ENCODE measurements around a stretch of chr20.

DNA sequence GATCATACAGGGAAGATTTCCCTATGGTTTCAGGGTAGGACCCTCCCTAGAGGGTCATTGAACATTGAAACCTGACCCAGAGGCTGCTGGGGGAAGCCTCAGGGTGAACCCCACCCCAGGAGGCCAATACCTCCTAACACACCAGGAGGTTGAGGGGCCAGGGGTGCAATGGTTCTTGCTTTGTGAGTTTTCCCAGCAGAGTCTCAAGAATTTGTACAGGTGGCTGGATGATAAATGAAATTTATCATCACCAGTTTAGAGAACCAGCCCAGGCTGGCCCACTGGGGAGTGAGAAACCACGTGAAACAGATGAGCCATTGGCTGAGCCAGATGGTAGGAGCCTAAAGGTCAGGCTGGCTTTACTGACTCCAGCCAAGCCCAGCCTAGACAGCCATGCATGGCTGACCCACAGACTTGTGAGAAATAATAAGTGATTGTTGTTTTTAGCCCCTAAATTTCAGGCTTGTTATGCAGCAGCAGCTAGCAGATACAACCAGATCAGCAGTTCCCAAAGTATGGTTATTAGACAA is 15.1 kb downstream of the TGM2 start:
- PRO-cap, 8 experiments, result no peak in any of the 8 experiments

GRCh38 chr20:38162619-38163363 is 2.3 kb downstream of the TGM2 start:
- PRO-cap, 8 experiments, result no peak in any of the 8 experiments

GRCh38 chr20:38217500-38218238 is 42.9 kb downstream of the KIAA1755 start:
- PRO-cap, 8 experiments, result no peak in any of the 8 experiments

DNA sequence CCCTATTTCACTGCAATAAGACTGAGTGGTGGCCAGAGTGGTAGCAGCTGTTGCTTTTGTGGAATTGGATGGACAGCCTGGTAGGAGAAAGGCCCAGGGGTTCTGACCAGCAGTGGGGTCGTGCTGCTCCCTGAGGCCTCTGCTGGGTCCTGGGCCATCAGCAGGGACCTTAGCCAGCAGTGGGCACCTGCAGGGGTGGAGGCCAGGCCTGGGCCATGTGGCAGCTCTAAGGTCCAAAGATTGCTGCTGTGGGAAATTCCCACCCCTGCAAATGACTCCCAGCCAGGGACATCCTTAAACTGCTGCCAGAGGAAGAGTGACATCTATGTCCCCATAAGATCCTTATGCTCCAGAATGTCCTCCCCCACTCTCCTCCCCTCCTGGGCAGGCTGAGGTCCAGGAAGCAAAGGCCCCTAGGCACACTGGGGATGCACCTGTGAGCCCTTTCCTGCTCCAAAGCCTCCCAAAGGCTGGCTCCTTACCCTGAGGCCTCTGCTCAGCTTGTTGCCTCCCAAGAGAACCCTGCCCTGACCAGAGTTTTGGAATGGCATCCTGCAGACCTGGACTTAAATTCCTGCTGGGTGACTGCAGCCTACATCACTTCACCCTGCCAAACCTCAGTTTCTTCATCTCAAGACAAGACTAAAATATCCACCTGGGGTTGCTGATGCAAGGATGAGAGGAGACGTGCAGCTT is 2.3 kb upstream of the LBP start:
- PRO-cap, 8 experiments, result no peak in any of the 8 experiments

DNA sequence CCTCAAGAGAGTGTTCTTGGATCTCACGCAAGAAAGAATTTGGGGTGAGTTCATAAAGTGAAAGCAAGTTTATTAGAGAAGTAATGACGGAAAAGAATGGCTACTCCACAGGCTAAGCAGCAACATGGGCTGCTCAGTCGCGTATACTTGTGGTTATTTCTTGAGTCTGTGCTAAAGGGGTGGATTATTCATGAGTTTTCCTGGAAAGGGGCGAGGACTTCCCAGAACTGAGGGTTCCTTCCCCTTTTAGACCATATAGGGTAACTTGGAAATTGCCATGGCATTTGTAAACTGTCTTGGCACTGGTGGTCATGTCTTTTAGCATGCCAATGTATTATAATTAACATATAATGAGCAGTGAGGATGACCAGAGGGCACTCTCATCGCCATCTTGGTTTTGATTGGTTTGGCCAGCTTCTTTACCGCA is 11.3 kb downstream of the LBP start:
- PRO-cap, 8 experiments, result no peak in any of the 8 experiments

- PRO-cap, 8 experiments, result no peak in any of the 8 experiments
Observed at GRCh38 chr20:38360269-38360788, 14.0 kb downstream of the LBP start.

DNA sequence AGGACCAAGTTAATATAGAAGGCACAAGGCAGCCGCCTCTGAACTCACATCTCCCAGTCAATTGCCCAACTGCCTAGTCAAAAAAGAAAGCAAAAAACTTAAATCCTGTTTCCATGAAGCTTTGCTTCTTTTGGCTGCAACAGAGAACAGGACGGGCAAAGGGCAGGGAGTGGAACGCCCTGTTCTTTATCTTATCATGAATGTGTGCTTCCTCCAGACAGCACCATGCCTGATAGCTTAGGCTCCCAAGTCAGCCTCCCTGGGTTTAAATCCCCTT is 27.1 kb downstream of the LBP start:
- PRO-cap, 8 experiments, result no peak in any of the 8 experiments

DNA sequence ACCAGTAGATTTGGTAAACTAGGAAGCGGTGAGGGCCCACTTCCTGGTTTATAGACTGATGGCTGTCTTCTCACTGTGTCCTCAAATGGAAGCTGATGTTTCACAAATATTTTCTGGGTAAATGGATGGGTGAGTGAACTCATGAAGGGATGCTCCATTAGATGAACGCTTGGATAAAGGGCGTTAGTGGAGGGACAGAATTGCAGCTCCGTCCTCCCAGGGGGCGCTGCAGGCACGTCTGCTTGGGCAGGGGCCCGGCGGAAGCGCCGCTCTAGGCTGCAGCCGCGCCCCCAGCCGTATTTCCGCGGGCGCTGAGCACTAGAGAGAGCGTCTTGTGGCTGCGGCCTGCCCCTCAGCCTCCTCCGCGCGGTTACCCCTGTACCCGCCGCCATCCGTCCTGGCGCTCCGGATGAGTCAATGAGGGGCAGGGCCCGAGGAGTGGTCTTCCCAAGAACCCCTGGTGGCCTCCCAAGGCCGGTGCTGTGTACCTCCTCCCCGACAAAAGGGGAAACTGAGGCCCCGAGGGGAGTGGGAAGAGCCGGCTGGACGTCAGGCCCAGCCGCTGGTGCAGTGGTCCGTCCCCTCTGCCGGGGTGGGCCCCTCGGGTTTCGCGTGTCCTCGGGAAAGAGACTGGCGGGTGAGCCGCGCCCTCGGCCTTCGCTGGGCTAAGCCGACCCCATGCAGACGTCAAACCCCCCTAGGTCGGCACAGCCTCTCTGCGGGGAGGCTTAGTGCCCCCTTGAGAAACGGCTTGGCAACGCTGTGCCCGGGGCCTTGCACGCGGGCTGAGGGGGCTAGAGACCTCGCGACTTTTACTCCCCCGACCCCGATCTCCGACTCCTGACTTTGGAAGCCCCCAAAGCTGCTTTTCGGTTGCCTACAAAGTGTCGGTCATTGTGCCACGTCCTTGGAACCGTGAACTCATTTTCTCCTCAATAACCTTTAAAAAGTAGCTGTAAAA is 26.0 kb upstream of the RALGAPB start:
- PRO-cap, 8 experiments, result peak in 8 of 8 experiments; most common plus-strand start position 330 of the sequence (in 4); most common minus-strand start position 372 of the sequence (in 4)

- PRO-cap, 8 experiments, result peak in 1 of 8 experiments; most common plus-strand start chr20:38579217 (in 1)
Observed at GRCh38 chr20:38578929-38579638, 1.9 kb upstream of the ADIG start.

DNA sequence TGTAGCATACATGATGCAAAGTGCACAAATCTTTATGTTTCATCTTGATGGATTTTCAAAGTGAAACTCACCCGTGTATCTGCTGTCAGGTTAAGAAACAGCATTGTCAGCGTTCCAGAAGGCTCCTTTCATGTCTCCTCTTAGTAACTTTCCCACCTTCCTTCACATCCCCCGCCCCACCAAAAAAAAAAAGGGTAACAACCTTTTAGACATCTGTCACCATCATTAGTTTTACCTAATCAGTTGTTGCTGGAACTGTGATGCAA is 7.1 kb downstream of the ACTR5 start:
- PRO-cap, 8 experiments, result no peak in any of the 8 experiments

- PRO-cap, 8 experiments, result peak in 6 of 8 experiments; most common plus-strand start chr20:38805225 (in 5); most common minus-strand start chr20:38804984 (in 2)
Observed at GRCh38 chr20:38804395-38805331, 834 bp upstream of the PPP1R16B start.

GRCh38 chr20:38985486-38986371 is 23.6 kb downstream of the DHX35 start:
- PRO-cap, 8 experiments, result no peak in any of the 8 experiments

- PRO-cap, 8 experiments, result peak in 7 of 8 experiments; most common plus-strand start chr20:40323591 (in 4); most common minus-strand start chr20:40323609 (in 7)
Observed at GRCh38 chr20:40323261-40323967, 365.6 kb downstream of the MAFB start.

GRCh38 chr20:40690736-40690932 is 1.6 kb upstream of the MAFB start:
- PRO-cap, 8 experiments, result peak in 1 of 8 experiments; most common minus-strand start chr20:40690769 (in 1)

GRCh38 chr20:41079874-41080628 is 51.4 kb downstream of the TOP1 start:
- PRO-cap, 8 experiments, result no peak in any of the 8 experiments

DNA sequence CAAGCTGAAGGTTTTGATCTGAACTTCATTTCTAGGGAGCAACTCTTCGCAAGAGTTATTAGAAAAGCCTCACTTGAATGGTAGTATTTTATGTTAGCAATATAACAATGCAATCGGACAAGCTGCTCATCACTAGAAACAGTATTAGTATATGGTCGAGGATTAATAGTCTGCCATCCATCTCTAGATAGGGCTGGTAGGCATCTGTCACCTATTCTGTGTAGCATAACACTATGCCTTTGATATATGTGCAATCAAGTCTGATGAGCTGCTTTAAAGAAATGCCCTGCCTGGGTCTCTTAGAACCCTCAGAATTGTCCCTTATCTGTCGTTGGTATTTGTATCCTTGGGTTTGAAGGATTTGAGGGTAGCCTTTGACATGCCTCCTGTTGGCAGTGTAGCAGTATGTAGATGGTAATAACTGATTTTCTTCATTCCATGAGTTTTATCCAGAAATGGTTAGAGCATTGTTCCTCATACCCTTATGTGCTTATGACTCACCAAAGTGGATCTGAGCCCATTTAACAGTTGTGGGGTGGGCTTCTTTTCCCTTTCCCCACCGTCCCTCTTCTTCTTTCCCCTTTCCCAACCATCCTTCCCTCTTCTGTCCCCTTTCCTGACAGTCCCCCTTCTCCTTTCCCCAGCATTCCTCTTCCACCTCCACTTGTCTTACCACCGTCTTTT is 44.3 kb upstream of the PLCG1 start:
- PRO-cap, 8 experiments, result peak in 2 of 8 experiments; most common plus-strand start position 261 of the sequence (in 1)

GRCh38 chr20:41123156-41123787 is 14.1 kb upstream of the PLCG1 start:
- PRO-cap, 8 experiments, result no peak in any of the 8 experiments

GRCh38 chr20:41136678-41137321 is 543 bp upstream of the PLCG1 start:
- PRO-cap, 8 experiments, result peak in 8 of 8 experiments; most common plus-strand start chr20:41136959 (in 8); most common minus-strand start chr20:41137173 (in 2)

- PRO-cap, 8 experiments, result no peak in any of the 8 experiments
Observed at GRCh38 chr20:41162392-41162781, 25.0 kb downstream of the PLCG1 start.

DNA sequence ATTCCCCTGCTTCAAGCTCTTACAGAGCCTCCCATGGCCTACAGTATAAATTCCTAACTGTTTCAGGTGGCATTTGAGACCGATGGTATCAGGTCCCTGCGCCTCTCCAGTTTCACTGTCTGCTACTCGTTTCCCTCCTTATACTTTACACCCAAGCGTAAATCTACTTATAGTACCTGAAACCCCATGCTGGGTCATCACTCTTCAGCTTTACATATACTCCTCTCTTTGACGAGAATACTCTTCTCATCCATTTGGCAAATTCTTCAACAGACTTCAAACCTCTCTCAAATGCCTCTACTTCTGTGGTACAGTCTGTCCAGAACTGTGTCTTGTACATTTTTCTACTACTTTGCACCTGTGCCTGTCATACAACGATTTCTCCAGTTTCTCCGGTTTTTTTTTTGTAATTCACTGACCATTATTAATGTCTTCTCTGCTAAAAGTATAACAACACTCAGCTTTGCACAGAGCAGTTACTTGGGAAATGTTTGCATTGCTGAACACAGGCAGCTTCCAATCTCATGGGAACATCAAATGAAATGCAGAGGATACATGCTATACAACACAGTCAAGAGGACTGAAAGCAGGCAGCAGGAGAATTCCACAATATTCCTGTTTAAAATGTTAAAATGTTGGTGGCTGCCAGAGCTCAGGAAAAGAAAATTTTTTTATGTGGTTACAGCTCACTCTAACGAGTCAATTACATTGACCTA is 69.4 kb downstream of the ZHX3 start:
- PRO-cap, 8 experiments, result no peak in any of the 8 experiments